ENCODE measurements around a stretch of chr6.

- PRO-cap: no peak
These were observed 433.1 kb downstream of the CD83 start for GRCh38 chr6:14550538-14551186.

DNA sequence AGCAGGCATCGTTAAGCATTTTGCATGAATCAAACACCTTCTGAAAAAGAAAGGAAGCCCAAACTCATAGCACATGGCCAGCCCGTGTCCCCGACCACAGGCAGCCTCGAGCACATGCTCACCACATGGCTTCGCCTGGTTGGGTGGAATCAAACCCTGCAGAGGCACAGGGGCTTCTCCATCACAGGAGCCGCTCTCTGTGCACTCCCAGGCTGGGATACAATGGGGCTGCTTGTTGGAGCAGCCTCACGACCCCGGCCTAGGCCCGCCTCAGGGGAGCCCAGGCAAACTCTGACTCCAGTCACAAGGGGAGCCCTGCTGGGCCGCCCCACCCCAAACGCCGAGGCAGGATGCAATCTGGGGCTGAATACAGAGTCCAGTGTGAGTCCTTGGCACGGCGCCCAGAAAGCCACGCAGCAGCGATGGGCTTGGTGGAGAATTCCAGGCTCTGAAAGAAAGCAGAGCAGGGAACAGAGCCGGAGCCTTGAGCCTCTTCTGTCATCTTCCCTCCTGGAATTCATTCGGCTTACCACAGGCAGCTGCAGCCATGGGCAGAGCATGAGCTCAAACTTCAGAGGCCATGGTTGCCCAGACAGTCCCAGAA, 441.3 kb upstream of the JARID2 start:
- PRO-cap: no peak

DNA sequence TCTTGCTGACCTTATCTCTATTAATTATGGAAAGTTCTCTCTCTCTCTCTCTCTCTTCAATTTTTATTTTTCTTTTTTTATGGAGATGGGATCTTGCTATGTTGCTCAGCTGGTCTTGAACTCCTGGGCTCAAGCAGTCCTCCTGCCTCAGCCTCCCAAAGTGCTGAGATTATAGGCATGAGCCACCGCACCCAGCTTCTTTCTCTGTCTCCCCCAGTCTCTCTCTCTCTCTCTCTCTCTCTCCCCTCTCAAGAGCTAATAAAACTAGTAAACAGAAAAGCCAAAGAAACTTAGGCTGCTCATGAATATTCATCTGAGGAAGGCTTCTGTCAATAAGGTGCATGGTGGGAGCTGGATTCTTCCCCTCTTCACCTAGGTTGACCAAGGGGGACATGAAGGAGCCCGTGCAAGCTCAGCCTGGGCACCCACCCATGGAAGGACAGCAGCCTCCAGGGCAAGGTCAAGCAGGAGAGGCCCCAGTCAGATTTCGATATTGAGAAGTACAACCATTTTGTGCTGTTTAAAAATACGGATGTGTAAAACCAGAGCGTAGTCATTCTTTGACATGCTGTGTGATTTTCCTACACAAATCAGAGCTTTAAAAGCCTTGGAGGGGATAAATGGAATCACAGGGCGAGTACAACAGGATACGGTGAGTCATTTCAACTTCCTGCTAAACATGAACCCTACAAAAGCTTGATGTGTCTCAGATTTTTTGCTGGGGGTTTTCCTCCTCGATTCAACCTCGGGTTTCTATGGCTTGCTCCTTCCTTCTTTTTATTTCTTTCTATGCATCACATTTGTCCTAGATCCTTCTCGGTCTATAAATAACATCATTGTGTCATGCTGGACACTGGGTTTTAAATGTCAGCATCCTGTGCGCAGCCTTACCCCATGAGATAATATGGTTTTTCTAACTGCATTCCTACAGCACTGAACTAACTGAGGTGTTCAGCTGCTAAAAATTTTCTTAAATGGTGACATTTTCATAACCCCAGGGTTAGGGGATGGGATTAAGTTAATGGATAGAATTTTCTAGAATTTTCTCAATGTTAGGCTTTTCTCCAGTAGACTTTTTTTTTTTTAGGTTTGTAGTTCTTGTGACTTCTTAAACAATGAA, 368.9 kb upstream of the JARID2 start:
- PRO-cap: no peak

DNA sequence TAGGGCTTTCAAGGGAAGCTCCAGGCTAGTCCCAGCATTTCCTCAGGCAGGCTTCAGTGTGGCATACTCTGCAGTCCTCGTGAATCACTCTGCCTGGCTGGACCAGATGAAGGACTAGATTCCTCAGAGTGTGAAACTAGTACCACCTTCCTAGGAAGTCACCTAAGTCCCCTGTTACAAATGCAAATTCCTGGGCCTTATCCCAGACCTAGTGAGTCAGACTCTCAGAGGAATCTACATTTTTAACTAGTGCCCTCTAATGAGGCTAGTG, 279.7 kb upstream of the JARID2 start:
- PRO-cap: no peak

- PRO-cap: no peak
These were observed 138.7 kb upstream of the JARID2 start for GRCh38 chr6:15107008-15107702.

DNA sequence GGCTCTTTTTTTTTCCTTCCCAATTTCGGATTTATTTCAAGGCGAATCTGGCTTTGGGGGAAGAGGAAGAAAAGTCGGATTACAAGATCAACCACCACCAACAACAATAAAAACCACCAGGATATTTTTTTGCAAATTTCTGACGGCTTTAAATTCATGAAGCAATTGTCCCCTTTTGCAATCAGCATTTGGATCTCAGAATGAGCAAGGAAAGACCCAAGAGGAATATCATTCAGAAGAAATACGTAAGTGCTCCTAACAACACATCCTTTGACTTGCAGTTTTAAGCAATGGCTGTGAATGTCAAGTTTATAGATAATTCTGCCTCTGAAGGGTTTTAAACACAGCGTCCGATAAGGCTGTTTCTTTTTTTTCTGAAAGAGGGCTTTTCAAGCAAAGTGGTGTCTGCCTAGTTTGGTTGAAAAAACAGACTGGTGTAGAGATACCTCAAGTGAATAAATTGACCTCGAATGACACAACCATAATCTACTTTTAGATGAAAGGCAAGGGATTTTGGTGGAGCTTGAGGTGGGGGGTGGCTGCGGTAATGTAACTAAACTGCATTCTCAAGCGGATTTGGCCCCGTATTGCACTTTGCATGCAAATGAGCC, 576 bp downstream of the JARID2 start:
- PRO-cap: no peak

GRCh38 chr6:15272996-15273321, 27.1 kb downstream of the JARID2 start:
- PRO-cap: no peak

DNA sequence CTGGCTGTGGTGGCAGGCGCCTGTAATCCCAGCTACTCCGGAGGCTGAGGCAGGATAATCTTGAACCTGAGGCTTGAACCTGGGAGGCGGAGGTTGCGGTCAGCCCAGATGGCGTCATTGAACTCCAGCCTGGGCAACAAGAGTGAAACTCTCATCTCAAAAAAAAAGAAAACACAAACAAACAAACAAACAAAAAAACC, 41.0 kb downstream of the JARID2 start:
- PRO-cap: no peak

DNA sequence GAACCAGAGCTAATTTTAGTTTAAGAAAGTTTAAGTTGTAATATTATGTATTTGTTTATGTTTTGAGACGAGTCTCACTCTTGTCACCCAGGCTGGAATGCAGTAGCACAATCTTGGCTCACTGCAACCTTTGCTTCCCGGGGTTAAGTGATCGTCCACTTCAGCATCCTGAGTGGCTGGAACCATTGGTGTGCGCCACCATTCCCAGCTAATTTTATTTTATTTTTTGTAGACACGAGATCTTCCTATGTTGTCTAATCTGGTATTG, 46.7 kb downstream of the JARID2 start:
- PRO-cap: no peak

GRCh38 chr6:15322039-15322723, 76.3 kb downstream of the JARID2 start:
- PRO-cap: no peak

- PRO-cap: no peak
These were observed 148.6 kb downstream of the JARID2 start for GRCh38 chr6:15394293-15395019.

GRCh38 chr6:15476737-15477511, 185.9 kb downstream of the DTNBP1 start:
- PRO-cap: no peak

DNA sequence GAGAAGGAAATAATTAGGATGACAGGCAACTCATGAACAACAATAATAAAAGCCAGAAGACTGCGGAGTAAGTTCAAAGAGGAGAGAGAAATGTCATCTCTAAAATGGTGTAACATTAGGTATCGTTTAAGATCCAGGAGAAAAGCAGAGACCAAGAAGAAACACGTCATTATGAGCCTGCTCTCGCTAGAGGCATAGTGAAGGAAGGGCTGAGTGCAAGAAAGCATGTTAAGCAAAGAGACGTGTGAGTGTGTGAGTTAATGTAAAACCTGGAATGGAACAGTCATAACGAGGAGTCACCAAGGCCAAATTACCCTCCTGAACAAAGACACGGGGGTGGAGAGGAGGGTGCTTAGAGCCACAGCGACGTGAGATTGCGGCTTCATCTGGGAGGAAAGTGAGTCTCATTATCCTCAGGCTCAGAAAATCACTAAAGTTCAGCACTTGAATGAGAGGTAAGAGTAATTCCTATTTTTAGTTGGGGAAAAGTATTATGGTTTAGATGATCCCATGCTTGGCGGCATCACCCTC, 136.7 kb downstream of the DTNBP1 start:
- PRO-cap: no peak

- PRO-cap: no peak
These were observed 111.1 kb downstream of the DTNBP1 start for GRCh38 chr6:15551600-15552329.

- PRO-cap: no peak
These were observed 224.6 kb upstream of the DTNBP1 start for GRCh38 chr6:15887268-15887893.

DNA sequence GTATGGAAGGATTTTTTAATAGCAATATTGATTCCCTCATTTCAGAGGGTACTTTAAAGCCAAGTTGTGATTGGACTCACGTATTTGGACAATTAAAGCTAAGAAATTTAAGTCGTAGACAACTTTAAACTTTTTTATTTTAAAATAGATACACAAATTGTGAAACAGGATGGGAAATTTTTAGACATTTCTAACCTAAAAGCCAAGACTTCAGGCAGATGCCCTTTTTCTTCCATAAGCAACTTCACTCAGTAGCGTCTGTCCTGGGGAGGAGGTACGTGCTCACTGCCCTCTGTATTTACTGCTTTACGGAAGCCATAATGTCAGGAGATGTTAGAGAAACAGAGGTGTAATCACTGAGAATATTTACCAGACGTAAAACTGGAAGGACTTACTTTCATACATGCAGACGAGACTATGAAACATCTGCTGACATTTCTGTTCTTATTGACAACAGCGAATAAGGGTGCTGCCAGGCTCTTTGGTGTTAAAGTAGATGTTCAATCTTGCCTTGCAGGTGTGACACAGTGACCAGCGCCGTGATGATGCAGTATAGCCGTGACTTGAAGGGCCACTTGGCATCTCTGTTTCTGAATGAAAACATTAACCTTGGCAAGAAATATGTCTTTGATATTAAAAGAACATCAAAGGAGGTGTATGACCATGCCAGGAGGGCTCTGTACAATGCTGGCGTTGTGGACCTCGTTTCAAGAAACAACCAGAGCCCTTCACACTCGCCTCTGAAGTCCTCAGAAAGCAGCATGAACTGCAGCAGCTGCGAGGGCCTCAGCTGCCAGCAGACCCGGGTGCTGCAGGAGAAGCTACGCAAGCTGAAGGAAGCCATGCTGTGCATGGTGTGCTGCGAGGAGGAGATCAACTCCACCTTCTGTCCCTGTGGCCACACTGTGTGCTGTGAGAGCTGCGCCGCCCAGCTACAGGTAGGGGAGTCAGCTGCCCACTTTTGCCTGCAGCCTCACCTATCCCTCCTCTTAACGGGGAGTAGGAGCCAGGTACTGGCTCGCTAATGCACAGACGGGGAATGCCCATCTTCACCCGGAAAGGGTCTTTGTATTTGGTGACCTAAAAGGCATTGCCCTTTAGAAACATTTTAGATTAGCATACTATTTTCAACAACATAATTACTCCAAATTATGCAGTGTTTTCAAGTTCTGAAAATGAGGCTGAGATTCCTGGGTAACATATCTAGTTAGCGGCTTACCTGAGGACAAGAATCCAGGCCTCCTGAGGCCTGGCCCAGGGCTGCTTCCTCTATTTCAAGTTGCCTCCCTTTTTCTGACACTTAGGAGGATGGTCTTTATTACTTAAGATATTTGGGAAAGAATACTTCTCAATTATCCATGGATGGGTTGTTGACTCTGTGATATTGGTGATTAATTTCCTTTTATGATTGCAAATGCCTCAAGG, 16.0 kb downstream of the MYLIP start:
- PRO-cap: no peak

DNA sequence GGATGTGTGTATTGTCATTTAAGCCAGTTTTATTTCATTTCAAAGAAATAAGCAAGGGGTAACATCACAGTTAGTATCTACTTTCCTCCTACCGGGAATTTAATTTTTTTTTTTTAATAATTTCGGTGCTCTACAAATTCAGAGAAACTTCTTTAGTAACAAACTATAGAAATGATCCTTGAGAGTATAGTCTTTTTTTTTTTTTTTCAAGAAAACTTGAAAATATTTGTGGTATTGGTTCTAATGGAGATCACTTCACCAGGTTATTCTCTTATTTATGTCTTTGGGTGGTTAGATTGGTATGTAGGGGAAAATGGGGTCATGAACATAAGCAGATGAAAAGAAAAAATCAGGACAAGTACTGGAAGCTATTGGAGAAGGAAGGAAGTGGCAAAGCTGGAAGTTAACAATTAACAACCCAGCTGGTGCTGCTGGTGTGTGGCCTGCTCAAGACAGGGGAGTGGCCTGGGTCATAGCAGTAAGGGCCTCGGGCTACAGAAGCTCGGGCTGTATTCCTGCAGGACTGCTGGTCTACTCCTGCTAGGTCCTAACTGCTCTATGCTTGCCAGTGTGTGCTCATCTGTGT, 19.5 kb downstream of the MYLIP start:
- PRO-cap: no peak

- PRO-cap: no peak
These were observed 123.6 kb downstream of the GMPR start for GRCh38 chr6:16361839-16362612.

DNA sequence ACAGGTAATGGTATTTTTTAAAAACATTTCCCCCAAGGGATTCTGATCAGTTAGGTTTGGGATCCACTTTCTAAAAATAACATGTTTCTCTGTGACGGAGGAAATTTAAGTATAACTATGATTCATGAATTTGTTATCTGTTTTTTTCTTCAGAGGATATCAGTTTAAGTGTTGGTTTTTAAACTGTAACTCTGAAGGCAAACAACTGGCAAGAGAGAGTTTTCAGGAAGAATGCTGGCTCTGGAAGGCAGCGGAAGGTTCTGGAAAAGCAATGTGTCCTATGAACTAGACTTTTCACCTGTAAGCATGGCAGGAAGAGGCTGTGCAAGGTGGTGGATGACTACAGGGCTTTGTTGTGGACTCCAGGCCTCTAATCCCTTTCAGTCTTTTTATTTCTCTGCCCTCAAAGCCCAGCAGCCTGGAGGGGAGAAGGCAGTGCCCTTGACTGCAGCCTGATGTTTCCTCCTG, 153.1 kb downstream of the GMPR start:
- PRO-cap: no peak

DNA sequence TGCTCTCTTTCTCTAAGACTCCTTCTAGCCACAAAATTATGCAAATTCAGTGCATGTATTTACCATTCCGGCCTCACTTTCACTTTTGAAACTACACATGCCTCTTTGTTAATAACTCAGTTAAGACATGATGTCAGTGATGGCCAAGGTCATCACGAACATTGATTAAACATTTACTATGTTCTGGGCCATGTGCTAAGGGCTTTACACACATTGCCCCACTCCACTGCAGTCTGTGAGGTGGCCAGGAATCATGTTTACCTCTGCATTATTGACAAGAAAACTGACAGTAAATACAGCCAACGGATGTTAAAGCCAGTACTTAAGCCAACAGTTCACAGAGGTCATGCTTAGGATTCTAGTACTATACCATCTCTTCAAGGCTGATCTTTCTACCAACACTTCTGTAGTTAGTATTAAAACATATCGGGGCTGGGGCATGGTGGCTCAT, 174.9 kb downstream of the ATXN1 start:
- PRO-cap: no peak

Measured in paraaortic lymph node (tissue), 1 donor.